ENCODE measurements around the genes FKBP6, TBL2, VPS37D and BUD23.

- RRBS: no CpG with 5 or more reads among the region's 8 CpGs
Measured at GRCh38 chr7:70717434-70717919, 414.5 kb upstream of the GALNT17 start.

DNA sequence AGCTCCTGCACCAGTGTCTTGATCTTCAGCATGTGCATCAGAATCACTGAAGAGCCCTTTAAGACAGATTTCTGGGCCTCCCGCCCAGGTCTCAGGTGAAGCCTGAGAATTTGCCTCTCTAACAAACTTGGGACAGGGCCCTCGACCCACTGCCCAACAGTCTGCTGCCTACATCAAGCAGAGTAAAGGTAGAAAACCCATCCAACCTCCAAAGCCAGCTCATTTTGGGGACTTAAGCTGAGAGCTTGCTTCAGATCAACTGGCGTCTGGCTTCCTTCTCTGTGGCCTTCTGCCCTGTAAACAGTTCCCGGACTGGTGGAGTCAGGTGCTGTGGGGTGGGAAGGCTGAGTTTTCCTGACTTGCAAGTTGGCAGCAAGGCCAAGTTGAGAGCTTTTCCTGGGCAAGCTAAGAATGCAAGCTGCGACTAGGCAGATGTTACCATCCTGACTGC, 3.6 kb downstream of the GALNT17 start:
- RRBS: no CpG with 5 or more reads among the region's 5 CpGs

- RRBS: no CpG with 5 or more reads among the region's 15 CpGs
Measured at GRCh38 chr7:71198564-71199415, 66.8 kb downstream of the GALNT17 start.

DNA sequence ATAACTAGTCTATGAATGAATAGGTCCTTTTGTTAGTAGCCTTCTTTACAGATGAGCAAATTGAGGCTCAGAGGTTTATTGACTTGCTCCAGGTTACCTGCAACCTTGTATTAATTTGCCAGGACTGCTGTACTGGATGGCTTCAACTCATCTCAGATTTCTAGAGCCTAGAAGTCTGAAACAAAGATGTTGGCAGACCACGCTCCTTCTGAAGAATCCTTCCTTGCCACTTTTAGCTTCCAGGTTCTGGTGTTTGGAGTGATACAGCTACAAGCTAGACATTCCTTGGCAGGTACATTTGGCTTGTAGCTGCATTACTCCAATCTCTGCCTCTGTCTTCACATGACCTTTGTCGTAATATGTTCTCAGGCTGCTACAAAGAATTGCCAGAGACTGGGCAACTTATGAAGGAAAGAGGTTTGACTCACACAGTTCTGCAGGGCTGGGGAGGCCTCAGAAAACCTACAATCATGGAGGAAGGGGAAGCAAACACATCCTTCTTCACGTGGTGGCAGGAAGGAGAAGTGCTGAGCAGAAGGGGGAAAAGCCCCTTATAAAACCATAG, 146.3 kb downstream of the GALNT17 start:
- RRBS: no CpG with 5 or more reads among the region's 3 CpGs

DNA sequence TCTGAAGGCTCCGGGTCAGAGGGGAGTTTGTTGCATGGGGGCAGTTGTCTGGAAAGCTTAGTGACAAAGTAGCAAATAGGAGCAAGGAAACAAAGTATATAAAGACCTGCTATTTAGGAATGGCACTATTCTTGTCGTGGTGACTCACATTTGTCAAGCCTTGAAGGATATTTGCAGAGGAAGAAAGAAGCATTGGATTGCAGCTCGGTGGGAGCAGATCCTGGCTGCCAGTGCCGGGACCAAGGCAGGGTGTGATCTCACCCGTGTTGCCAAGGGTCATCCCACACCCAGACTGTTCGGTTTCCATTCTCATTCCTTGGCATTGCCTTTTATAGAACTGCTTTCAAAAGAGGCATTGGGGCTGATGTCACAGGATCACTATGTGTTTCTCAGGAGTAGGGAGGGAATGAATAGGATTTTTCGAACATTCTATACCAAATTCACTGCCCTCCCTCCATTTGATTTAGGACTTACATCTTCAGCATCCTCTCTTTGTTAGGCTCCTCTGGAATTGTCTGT, 176.2 kb downstream of the GALNT17 start:
- RRBS: no CpG with 5 or more reads among the region's 7 CpGs

- RRBS: no CpG with 5 or more reads among the region's 7 CpGs
Measured at GRCh38 chr7:72682553-72683218, 145.3 kb downstream of the TYW1B start.

DNA sequence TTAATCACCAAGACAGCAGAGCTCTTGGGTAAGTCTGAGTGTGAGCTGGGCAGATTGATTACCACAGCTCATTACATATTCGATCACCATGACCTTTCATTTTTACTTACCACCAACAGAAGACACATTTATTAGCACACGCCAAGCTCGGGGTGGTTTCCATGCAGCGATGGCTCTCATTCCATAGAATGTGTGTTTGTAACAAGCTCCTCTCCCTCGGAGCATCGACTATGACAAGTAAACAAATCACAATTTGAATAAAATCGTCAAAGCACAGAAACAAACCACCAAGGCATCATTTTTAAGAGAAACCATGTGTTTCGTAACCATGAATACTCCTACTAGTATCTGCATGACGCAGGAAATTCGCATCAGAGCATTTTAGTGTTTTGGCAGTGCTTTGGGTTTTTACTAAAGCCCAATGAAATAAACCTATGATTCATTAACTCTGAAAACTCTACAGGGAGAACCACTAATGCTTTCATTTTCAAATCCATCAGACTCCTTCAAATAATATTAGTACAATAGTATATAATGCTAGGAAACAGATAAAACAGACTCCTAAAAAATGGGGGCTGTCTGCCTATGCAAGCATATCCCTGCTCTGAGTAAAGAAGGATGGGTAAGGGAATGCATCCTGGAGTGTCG, 83.5 kb downstream of the TYW1B start:
- RRBS: no CpG with 5 or more reads among the region's 11 CpGs

DNA sequence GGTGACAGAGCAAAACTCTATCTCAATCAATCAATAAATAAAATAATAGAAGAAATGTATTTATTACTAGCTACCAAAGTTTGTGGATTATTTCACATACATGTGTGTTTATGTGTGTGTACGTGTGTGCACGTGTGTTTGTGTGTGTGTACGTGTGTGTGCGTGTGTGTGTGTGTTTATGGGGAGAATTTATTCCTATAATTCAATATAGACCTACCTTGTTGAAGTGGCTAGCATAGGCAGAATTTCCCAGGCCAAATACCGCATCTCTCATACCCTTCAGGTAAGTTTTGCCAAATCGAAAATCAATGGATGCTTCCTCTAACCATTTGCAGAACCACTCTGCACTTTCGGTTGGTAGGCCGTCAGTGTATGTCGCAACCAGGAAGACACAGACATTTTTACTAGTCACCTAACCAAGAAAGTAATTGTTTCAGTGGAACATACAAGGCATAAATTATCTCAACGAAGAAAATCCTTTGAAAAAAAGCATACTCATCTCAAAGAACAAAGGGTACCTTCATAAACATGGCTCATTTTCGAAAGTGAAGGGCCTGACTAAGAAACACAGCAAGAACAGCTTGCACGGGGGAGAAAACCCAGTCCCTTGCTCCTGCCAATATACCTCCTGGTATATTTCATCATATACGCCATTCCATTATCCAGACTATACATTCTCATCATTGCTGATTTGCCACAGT, 17.6 kb downstream of the TYW1B start:
- RRBS: no CpG with 5 or more reads among the region's 13 CpGs

DNA sequence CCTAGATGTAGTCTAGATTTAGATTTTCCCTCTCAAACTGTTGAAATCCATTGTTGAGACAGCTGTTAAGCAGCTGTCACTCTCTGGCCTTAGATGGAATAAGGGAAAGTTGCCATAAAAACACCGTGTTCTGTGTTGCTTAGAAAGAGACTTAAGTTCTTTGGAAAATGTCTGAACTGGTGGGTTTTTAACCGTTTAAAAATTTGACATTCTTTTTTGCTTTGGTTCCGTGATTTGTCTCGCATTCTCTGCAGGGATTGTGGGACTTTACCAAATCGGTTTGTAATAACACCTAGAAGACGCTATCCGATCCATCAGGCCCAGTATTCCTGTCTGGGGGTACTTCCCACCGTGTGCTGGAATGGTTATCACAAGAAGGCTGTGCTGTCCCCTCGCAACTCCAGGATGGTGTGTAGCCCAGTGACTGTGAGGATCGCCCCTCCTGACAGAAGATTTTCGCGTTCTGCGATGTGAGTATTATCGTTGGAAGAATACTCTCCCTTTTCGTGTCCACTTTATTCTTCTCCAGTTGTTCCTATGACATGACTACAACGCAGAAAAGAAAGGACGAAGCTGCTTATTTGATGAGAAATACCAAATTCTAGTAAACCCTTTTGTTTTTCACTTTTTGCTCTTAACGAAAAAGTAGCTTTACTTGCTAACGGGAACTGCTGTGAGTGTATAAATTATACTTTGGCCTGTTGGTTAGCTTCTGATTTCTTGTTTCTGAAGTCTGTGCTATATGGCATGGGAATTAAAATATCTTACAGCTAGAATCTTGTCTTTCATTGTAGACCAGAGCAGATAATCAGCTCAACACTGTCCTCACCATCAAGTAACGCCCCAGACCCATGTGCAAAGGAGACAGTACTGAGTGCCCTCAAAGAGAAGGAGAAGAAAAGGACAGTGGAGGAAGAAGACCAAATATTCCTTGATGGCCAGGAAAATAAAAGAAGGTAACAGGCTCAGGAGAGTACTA, 1.4 kb downstream of the POM121 start:
- RRBS: no CpG with 5 or more reads among the region's 20 CpGs

GRCh38 chr7:73303631-73304448, 4.8 kb downstream of the NSUN5 start:
- RRBS: no CpG with 5 or more reads among the region's 40 CpGs

DNA sequence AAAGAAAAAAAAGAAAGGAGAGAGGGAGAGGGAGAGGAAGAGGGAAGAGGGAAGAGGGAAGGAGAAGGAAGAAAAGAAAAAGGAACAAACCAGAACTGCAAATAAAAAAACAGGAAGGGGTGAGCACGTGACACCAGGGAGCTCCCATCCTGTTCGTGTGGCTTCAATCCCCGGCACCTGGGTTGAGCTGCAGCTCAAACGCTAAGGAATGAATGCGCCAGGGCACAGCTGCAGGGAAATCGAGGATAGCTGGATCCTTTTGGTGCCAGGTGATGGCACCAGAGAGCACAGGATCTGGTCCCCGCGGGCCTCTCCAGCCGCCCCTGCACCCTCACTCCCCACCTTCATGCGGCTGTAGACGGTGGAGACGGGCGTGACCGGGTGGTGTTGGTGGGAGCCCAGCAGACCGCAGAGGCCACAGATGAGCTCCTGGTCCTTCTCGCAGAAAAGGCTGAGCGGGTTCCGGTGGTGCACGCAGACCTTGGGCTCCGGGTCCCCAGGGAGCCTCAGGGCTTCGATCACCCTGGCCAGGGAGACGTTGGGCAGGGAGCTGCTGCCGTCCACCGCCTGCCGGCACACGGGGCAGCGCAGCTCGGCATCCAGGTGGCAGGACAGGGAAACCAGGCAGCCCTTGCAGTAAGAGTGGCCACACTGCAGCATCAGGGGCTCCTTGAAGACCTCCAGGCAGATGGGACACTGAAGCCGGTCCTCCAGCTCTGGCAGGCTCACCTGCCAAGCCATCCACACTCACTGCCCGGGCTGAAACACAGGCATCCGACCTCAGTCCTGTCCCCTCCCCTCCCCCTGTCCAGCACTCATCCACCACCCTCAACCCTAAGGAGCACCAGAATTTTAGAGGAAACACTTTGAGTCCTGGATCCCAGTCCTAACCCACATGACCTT, 3.6 kb downstream of the TRIM50 start:
- RRBS: 6% methylated on average over 3 of the region's 31 CpGs

- RRBS: no CpG with 5 or more reads among the region's 49 CpGs
Measured at GRCh38 chr7:73327963-73328447, at the start of gene FKBP6. TSS of gene FKBP6 (plus strand) at chr7:73328161.

GRCh38 chr7:73423959-73424730, 9.4 kb upstream of the FZD9 start:
- RRBS: 1% methylated on average over 17 of the region's 44 CpGs

DNA sequence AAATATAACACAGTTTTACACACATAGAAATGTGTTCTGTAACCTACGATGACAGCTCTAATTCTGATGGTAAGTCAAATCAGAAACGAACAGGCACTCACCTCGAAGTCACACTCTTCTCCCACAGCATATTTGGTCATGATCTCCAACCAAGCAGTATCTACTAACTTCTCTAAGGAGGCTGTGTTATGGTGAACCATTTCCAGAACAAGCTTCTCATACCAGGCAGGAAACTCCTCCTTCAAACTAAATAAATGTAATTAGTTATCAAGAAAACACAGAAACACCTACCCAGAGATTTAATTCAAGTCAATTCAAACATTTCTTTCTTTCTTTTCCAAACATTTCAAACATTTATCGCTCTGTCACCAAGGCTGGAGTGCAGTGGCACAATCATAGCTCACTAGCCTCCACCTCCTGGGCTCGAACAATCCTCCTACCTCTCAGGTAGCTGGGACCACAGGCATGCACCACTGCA, 13.8 kb downstream of the BAZ1B start:
- RRBS: no CpG with 5 or more reads among the region's 5 CpGs

DNA sequence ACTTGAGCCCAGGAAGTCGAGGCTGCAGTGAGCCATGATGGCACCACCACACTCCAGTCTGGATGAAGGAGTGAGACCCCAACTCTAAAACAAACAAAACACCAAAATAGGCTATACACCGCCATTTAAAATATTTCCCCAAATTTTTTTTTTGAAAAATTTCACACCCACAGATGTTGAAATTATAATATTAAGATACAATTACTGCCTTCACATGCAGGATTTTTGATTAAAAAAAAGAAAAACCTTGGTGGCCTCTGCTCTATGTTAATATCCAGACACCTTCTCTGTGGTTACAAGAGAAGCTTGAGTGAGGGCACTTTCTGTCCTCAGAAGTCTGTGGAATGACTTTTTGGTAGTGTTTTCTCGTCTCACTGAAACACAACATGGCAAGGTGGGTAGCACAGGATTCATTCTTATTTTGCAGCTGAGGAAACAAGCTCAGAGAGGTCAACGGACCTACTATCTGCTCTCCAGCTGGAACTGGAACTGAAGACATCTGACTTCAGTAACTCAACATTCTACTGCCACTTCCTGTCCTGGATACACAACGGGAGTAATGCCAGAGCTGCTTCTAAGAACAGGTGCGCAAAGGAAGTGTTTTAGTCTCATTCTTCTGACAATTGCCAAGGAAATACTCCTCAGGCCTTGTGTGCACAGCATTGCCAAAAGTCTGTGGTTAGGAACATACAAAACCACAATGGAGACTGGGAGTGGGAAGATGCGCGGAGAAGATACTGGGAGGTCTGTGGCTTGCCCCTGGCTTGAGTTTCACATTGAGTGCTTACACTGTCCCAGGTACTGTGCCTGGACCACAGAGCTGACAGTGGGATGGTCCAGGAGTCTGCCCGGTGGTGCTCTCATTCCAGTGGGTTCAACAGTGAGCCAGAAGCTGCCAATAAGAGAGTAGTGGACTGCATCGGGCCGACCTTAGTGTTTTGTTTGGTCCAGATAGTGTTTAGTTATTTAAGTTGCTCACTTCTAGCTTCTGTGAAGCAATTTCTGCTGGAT, 10.2 kb upstream of the BCL7B start:
- RRBS: no CpG with 5 or more reads among the region's 11 CpGs

GRCh38 chr7:73578284-73579399, at the start of gene TBL2:
TSS of gene TBL2 (minus strand) at chr7:73578579.
- RRBS: under 1% methylated on average over 8 of the region's 90 CpGs

DNA sequence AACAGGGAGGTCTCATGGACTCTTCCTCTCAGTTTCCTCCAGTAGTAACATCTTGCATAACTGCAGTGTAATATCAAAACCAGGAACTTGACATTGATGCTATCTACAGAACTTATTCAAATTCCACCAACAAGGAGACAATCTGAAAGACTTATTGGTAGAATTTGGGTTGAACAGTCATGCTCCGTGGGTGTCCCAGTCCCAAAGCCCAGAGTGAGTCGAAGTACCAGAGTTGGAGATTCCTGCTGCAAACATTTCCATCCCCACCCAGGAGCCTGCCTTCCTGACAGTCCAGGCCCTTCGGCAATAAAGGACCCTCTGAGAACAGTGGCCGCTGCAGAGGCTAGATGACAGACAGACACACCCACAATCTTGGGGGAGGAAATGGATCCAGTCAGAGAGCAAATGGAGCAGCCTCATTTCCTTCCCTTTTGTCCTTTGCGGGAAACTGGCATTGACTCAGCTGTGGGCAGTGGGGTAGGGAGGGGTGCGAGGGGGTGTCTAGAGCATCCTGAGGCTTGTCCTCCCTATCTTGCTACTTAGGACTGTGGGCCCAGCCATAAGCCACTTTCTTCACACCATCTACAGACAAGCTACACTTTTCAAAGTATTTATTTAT, 3.5 kb upstream of the TBL2 start:
- RRBS: no CpG with 5 or more reads among the region's 6 CpGs

- RRBS: 3% methylated on average over 52 of the region's 104 CpGs
Measured at GRCh38 chr7:73667359-73668255, at the start of gene VPS37D. TSS of gene VPS37D (plus strand) at chr7:73667831.

GRCh38 chr7:73680086-73681052, 2.9 kb downstream of the DNAJC30 start:
- RRBS: no CpG with 5 or more reads among the region's 13 CpGs

DNA sequence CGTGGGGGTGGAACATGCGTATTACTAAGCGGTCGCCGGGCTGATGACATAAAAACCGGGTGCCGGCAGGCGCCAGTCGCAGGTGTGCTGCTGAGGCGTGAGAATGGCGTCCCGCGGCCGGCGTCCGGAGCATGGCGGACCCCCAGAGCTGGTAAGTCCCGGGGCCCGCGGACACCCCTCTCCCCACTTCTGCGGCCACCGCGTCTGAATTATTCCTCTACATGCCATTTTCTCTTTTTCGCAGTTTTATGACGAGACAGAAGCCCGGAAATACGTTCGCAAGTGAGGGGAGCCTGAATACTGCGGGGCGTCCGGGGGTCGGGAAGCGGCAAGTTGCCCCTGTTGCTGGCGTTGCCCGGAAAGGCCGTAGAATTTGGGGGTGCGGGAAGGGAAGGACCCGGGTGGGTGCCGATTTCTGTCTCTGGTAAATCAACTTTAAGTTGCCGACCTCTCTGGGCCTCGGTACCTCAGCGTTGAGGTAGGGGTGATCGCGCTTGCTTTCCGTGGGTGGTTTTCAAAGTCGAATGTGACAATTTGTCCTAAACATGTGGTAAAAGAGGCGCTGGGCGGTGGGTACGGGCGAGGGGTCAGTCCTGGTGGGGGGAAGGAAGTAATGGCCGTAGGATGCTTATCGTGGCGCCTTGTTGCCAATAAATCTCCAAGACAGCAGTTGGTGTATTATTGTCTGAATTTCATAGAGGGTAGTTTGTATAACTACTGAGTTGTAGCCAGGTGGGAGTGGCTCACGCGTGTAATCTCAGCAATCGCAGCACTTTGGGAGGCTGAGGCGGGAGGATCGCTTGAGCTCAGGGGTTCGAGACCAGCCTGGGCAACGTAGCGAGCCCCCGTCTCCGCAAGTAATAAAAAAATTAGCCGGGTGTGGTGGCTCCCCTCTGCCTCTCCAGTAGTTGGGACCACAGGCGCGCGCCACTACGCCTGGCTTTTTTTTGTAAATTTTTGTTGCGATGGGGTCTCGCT, at the start of gene BUD23:
TSS of gene BUD23 (plus strand) at position 75 of the 978 bp plus-strand sequence.
- RRBS: under 1% methylated on average over 15 of the region's 70 CpGs

All from GM12892 (cell line).